Measurements from ENCODE around the gene PTCH1.

GRCh38 chr9:94449691-94450335 is 75.4 kb downstream of the MFSD14B start:
- RRBS = no CpG with 5 or more reads among the region's 5 CpGs

- RRBS = no CpG with 5 or more reads among the region's 5 CpGs
Observed at GRCh38 chr9:94453440-94454292, 79.3 kb downstream of the MFSD14B start.

DNA sequence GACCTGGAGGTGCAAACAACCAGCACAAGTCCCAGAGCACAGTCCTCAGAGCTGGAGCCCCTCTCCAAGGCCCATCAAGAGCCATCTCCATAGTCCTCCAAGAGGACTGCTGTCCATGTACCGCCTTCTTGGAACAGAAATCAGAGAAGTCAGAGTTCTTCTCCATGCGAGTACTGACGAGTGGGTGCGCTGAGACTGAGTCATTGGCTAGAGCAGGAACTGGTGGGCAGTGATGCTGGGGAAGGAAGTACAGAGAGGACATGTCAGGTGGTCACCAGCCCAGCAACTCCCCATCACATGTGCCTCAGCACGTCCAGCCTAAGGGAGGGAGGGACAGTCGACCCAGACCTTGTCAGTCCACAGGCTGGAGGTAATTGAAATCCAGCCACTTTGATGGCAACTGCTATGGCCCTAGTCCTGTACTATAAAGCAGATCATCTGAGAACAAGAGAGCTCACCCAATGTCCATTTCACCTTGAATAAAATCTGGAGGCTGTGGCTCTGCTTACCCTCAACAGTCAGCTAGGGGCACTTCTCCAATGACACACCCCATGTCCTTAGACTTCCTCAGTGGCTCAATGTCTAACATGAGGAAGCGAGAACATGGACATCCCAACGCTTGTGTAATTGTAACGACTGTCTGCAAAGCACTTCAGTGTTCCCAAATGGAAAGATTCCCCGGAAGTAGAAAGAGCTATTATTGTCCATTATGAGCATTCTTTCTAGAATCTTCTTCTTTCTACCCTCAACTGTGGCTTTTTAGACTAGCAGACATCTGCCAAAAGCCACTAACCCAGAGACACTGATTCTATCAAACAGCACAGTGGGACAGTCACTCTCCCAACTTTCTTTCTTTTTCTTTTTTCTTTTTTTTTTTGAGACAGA is 15.1 kb upstream of the FBP1 start:
- RRBS = no CpG with 5 or more reads among the region's 10 CpGs

DNA sequence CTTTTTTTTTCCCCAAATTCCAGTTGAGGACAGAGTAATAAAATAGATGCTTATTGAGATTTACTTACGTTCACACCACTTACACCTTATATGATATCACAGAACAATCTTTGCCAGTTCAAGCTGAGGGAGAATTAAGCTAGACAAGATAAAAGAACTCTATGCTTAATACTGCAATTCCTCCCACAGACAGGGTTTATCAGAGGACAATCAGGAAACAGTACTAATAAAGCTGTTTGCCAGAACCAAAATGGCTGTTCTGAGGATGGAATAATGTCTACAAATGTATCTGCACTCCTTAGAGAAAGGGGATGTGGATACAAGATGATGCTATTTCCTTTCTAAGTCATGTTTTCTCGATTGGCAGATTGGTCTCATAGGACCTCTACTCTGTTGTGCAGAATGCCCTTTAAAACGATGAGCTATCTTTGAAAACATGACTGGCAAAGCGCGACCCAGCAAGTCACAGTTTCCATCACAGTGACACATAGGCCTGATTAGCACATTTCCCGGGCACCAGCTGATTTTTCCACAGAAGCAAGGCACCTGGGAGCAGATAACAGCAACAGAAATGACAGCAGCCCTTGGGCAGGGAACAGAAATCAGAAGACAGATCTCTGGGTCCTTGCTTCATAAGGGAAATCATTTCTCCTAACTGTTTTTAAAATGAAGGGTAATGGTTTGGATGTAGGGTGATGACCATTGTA is 54.0 kb downstream of the AOPEP start:
- RRBS = no CpG with 5 or more reads among the region's 6 CpGs

- RRBS = no CpG with 5 or more reads among the region's 7 CpGs
Observed at GRCh38 chr9:94922653-94923371, 196.3 kb downstream of the AOPEP start.

DNA sequence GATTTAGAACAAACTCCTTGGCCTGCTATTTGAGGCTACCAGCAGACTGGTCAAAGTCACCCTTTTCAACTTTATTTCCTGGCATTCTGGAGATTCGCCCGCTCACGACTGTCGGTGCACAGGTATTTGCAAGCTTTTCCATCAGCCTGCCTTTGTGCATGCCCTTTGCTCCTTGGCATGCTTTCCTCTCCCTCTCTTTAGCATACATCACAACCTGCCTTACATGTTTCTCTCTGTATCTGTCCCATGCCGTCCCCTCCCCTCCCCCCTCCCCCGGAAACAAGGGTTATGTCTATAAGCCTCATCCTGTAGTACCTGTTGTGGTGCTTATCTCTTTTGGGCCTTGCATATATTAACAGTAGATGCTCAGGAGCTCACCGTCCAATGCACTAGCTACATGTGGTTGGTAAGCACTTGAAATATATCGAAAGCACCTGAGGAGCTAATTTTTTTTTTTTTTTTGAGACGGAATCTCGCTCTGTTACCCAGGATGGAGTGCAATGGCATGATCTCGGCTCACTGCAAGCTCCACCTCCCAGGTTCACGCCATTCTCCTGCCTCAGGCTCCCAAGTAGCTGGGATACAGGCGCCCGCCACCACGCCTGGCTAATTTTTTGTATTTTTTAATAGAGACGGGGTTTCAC is 257.2 kb downstream of the AOPEP start:
- RRBS = no CpG with 5 or more reads among the region's 16 CpGs

DNA sequence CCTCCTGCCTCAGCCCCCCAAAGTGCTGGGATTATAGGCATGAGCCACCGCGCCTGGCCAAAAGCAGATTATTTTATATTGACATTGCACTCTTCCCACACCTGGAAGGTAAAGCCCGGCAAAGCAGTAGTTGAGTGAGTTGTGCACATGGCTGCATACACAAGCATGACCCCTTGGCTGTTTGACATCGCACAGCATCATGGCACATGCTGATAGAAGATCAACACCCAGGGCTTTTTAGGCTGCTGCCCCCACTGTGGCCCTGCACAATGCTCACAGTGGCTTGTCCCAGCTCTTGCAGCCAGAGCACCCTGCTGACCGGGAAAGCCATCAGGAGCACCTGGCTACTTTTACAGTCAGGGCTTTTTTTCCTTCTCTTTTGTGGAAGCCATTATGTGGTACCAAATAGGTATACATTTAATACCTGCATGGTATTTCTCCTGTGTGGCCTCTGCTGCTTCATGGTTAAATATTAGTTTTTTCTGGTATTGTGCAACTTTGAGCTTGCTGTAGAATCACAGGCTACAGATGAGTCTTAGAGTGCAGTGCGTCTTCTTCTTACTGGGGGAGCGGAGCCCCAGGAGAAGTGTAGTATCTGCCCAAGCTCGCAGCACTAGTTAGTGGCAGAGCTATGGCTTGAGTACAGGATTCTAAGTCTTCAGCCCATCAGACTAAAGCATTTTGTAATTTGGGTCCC is 264.5 kb downstream of the AOPEP start:
- RRBS = no CpG with 5 or more reads among the region's 8 CpGs

- RRBS = no CpG with 5 or more reads among the region's 7 CpGs
Observed at GRCh38 chr9:94998149-94998719, 271.7 kb downstream of the AOPEP start.

- RRBS = no CpG with 5 or more reads among the region's 8 CpGs
Observed at GRCh38 chr9:95019646-95020750, 293.5 kb downstream of the AOPEP start.

DNA sequence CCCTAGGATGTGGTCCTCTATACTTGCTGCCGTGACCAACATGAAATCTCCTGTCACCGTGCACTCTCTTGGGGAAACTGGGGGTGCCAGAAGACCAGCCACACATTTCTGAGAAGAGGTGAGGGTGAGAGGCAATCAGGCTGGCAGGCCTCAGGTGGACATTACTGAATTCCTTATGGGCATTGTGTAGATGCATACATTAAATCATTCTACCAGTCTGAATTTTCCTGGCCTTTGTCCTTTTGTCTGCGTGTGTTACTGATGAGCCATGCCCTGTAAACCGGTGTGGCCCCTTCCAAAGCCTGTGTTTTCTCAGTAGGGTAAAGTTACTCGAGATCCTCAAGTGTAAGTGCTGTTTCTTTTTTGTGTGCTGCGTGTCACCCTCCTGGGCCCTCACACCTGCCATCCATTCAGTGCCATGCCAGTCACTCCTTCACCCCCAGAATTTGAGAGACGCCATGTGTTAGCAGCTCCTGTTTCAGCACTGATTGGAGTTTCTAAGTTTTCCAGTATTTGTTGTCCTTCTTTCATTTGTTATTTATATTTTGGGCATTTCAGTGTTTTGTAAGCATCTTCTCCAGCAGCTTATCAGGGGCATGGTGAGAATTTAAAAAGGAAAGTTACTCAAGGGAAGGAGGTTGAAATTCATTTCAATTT is 288.3 kb downstream of the FANCC start:
- RRBS = no CpG with 5 or more reads among the region's 7 CpGs

DNA sequence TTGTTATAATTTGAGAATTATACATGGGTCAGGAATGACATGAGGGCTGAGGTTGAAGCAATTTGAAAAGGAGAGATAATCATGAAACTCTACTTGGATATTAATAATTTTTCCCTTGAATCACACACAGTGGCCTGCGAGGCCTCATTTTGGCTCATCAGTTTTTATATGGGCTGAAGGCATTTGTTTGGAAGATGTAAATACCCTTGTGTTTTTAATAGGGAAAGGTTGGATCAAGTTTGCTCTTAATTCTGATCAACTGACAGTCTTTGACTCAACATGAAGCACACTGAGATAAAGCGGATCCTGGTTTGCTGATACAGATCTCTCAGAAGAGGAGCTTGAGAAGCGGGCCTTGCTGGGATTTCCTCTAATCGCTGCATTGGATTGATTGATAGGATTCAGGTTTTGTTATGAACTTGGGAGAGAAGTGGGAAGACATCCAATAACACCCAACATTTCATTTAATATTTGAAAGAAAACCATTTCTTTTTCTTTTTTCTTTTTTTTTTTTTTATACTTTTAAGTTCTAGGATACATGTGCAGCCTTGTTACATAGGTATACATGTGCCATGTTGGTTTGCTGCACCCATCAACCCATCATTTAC is 282.9 kb downstream of the FANCC start:
- RRBS = no CpG with 5 or more reads among the region's 4 CpGs

GRCh38 chr9:95039320-95039632 is 278.2 kb downstream of the FANCC start:
- RRBS = no CpG with 5 or more reads among the region's 2 CpGs

- RRBS = no CpG with 5 or more reads among the region's 6 CpGs
Observed at GRCh38 chr9:95083706-95083966, 233.9 kb downstream of the FANCC start.

GRCh38 chr9:95084228-95084884 is 233.2 kb downstream of the FANCC start:
- RRBS = no CpG with 5 or more reads among the region's 19 CpGs

DNA sequence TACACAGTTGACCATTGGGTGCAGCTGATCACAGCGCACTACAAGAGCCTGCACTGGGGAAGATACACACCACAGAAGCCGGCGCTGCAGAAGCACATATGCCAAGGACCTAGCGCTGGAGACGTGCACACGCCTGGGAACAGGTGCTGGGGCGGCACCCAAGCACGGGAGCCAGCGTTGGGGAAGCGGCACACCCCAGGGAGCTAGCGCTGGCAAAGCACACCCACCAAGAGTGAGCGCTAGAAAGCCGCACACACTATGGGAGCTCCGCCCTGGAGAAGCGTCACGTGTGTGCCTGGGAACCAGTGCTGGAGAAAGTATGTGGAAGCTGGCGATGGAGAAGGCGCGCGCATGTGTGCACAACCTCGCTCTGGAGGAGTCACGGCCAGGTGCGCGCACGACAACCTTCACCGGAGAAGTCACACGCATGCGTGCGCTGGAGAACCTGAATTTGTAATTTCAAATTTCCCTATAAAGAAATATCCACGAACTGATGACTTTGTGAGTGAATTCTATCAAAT is 4.4 kb downstream of the FANCC start:
- RRBS = no CpG with 5 or more reads among the region's 30 CpGs

DNA sequence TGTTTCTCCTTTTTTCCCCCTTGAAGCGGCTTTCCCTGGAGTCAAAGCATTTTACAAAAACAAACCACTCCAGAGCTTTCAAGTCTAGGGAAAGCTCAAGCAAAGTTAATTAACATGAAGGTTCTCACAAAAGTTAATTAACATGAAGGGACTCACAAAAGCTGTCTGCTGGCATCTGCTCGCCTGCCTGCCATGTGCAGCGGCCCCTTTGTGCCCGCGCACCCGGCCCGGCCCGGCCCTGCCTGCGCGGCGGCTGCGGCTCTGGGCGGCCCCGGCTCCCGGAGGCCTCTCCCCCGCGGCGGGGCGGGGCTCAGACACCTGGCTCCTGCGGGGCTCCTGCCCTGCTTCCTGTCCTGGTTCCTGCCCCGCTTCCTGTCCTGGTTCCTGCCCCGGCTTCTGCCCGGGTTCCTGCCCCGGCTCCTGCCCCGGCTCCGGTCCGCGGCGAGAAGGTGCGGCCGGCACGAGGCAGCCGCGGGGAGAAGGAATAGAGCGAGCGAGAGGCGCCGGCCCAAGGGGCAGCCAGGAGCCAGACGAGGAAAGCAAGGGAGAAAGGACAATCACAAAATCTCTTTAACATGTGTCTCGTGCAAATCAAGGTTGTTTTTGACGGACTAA is 82.4 kb downstream of the PTCH1 start:
- RRBS = 7% methylated on average over 15 of the region's 41 CpGs

- RRBS = no CpG with 5 or more reads among the region's 23 CpGs
Observed at GRCh38 chr9:95443983-95445094, 64.7 kb downstream of the PTCH1 start.

DNA sequence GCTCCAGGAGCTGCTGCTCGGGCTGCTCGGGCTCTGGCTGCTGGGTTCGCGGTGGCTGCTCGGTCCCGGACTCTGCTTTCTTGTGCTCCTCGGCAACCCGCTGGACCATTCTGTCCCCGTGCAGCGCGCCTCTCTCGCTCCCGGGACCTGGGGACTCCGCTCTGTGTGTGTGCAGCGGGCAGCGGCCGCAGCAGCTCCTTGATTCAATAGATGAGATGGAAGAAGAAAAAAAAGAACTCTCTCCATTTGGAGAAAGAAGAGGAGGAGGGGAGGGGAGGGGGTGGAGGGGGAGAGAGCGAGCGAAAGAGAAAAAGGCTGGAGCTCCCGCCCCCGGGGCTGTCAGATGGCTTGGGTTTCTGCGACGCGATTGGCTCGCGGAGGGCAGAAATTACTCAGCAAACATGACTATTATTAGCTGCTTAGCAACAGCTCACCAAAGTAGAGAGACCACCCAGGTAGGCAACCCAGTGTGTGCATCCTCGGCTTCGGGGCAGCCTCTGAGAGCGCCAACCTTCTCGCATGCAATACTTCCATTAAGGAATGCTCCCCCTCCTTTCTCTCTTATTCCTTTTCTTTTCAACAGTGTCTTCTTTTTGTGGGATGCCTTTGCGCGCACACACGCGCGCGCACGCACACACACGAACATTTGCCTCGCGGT is at the start of gene PTCH1:
TSS of gene PTCH1 (minus strand) at position 282 of the 658 bp plus-strand sequence.
- RRBS = 2% methylated on average over 8 of the region's 40 CpGs

DNA sequence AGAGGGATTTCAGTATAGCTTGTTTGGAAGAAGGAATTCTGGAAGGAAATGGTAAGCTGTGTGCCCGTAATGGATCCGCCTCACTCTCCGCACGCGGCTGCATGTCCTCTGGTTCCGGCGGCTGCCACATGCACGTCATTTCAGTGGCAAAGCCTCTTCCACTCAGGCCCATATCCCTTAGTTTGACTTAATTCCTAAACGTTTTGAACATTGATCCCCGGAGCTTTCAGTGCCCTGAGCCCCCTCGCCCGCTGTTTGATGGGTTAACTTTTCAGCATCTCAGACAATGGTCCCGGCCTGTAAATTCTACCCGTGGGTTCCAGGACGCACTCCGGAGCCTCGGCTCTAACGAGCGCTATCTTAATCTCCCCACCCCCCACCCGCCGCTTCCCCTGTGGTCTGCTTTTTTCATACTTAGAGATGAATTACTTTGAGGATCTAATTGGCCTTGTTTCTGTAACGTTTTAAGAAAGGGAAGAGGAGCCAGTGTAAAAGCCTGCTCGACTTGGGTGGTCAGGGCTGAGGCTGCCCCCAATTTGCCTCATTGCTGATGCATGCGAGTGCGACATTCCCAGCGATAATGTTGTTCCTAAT is 3.0 kb upstream of the PTCH1 start:
- RRBS = 32% methylated on average over 8 of the region's 26 CpGs

DNA sequence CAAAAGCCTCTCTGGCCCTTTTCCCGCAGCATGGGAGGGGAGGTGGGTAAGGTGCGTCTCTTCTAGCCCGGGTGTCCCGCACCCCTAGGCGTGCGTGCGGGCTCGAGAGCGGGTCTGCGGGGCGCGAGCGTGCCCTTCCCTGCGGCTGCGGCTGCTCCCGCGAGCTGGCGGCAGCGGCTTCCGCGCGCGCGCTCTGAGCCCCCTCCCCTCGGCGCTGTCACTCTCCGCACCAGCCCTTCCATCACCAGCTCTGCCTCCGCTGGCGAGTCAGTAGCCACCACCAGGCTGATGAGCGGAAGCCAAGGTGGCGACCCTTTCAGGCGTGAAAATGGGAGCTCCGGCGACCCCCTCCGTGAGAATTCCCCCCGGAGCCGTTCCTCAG is 6.7 kb upstream of the PTCH1 start:
- RRBS = no CpG with 5 or more reads among the region's 37 CpGs

Data from AG09319 (cell line).